ENCODE results near the gene MLYCD.

DNA sequence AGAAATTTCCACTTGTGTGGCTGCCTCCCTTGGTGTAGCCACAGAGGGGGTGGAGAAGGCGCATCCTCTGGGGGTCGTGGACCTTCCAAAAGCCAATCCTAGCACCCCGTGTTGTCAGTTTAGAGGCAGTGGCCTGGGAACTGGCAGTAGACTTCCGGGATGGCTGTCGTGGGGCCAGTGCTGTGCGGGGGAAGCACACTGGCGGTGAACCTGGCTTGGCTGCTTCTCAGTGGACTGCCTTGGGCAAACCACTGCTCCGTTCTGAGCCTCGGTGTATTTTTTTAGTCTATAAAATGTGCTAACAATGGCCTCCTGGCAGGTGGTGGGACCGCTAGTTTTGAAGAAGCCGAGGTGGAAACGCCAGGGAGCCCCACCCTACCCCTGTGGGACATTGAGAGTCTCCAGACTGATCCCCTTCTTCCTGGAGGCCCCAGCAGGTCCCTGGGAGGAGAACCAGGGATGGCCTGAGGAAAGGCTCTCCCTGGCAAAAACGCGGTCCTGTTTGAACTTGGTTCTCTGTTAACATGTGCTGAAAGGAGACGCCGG, 125.7 kb downstream of the CMIP start:
- PRO-cap, 3 experiments: no peak in any of the 3 experiments
- RAMPAGE, long total RNA, 2 experiments: no peak in any of the 2 experiments
- RRBS: no CpG with 5 or more reads among the region's 16 CpGs

DNA sequence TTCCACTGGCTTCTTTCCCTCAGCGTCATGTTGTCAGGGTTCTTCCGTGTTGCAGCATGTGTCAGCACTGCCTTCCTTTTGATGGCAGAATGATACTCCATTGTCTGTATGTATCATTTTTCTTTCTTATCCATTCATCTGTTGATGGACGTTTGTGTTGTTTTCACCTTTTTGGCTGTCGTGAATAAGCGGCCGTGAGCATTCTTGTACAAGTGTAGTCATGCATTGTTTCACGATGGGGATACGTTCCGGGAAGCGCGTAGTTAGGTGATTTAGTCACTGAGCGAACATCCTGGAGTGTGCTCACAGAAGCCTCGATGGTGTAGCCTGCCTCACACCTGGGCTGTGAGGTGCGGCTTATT, 136.4 kb downstream of the CMIP start:
- PRO-cap, 3 experiments: no peak in any of the 3 experiments
- RAMPAGE, long total RNA, 2 experiments: no peak in any of the 2 experiments
- RRBS: no CpG with 5 or more reads among the region's 14 CpGs

- PRO-cap, 3 experiments: peak in 3 of 3 experiments; most common plus-strand start chr16:81862202 (in 2)
- RAMPAGE, long total RNA, 2 experiments: no peak in any of the 2 experiments
- RRBS: no CpG with 5 or more reads among the region's 10 CpGs
These were observed 83.0 kb downstream of the PLCG2 start for GRCh38 chr16:81862099-81862470.

DNA sequence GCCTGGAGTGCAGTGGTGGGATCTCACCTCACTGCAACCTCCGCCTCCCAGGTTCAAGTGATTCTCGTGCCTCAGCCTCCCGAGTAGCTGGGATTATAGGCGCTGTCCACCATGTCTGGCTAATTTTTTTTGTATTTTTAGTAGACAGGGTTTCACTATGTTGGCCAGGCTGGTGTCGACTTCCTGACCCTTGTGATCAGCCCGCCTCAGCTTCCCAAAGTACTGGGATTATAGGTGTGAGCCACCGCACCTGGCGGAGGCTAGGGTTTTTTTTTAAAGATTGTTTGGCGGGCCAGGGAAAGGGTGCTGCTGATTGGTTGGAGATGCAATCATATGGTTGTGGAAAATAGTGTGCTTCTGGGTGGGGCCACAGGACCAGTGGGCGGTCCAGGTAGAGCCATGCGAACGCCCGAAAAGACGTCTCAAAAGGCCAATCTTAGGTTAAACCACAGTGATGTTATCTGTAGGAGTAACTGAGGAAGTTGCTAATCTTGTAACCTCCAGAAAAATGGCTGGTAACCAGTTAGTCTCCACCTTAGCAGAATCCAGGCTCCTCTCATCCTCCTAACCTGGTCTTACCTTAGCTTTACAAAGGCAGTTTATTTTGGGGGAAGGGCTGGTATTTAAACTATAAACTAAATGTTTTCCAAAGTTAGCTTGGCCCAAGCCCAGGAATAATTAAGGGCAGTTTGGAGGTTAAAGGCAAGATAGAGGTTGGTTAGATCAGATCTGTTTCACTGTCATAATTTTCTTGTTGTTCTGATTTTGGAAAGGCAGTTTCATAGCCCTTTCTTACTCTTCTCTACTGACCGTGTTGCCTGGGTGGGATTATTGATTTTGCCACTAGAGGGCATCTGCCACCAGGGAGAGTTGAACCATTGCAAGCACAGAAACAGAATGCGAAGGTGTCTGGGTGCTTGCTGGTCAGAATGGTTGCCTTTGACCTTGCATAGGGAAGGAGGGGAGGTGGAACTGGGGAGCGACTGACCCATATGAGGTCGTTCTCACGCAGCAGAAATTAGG, 110.9 kb downstream of the PLCG2 start:
- PRO-cap, 3 experiments: no peak in any of the 3 experiments
- RAMPAGE, long total RNA, 2 experiments: no peak in any of the 2 experiments
- RRBS: no CpG with 5 or more reads among the region's 19 CpGs

- PRO-cap, 3 experiments: no peak in any of the 3 experiments
- RAMPAGE, long total RNA, 2 experiments: no peak in any of the 2 experiments
- RRBS: no CpG with 5 or more reads among the region's 9 CpGs
These were observed 109.4 kb downstream of the SDR42E1 start for GRCh38 chr16:81901833-81902255.

DNA sequence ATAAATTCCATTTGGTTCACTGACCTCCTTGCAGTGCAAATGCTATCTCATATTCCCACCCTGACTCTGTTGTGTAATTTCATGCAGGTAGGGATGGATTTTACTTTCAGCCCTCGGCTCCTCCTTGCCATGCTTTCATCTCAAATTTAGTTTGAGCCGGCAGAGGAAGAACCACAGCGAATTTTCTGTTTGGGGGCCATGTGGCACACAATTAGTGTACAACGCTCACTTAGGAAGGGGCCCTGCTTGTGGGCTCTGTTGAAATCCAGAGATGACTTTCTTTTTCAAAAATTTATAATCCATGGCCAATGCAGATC, 89.7 kb downstream of the SDR42E1 start:
- PRO-cap, 3 experiments: no peak in any of the 3 experiments
- RAMPAGE, long total RNA, 2 experiments: no peak in any of the 2 experiments
- RRBS: no CpG with 5 or more reads among the region's 4 CpGs

- PRO-cap, 3 experiments: no peak in any of the 3 experiments
- RAMPAGE, long total RNA, 2 experiments: no peak in any of the 2 experiments
- RRBS: no CpG with 5 or more reads among the region's 5 CpGs
These were observed 15.6 kb downstream of the SDR42E1 start for GRCh38 chr16:81995472-81996289.

GRCh38 chr16:82088344-82088703, 53.3 kb downstream of the HSD17B2 start:
- PRO-cap, 3 experiments: no peak in any of the 3 experiments
- RAMPAGE, long total RNA, 2 experiments: no peak in any of the 2 experiments
- RRBS: no CpG with 5 or more reads among the region's 4 CpGs

DNA sequence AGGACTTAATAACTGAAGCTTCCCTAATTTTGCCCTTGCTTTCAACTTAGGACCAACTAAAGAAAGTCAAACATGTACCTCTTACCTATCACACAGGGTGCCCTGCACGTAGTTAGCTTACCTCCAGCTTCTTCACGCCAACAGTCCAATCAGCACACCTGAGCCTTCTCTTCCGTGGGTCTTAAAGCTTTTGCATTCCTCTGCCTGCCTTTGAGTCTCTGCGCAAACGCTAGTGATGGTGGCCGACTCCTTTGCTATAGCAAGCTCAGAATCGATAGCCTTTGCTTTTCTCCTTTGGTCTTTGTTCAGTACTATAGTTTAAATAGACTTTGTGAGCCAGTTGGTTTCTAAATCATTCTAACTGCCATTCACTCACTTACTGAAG, 31.3 kb downstream of the MPHOSPH6 start:
- PRO-cap, 3 experiments: no peak in any of the 3 experiments
- RAMPAGE, long total RNA, 2 experiments: no peak in any of the 2 experiments
- RRBS: no CpG with 5 or more reads among the region's 7 CpGs

GRCh38 chr16:82192678-82193172, 22.7 kb upstream of the MPHOSPH6 start:
- PRO-cap, 3 experiments: no peak in any of the 3 experiments
- RAMPAGE, long total RNA, 2 experiments: no peak in any of the 2 experiments
- RRBS: no CpG with 5 or more reads among the region's 5 CpGs

DNA sequence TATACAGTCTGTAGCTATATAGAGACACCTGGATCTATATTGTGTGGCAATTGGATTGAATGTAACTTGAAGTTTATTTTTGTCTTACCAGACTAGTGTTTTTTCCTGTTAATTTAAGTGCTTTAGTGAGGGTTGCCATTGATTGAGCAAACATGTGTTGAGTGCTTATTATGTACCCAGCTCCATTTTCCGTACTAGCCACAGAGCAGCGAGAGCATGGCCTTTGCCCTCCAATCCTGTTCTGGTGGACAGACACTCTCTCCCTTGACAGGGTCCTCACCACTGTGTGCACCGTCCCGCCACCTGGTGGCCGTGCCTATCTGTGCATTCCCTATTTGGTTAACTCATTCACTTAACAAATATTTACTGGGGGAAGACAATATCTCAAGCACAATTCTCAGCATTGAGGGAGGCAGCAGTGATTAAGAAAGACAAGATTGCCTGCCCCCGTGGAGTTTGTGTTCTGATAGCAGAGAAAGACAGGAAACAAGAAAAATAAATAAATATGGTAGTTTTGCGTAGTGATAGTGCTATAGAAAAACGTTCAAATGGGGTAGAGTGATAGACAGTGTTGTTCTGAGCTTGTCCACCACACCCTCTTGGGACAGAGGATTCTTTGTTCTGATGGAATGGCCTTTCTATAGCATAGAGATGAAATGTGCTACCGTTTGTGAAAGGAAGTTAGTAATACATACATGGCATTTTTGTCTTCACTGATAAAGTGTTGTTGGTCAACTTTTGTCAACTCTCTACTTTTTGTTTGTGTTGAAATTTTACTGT, 13.0 kb downstream of the CDH13 start:
- PRO-cap, 3 experiments: no peak in any of the 3 experiments
- RAMPAGE, long total RNA, 2 experiments: no peak in any of the 2 experiments
- RRBS: no CpG with 5 or more reads among the region's 9 CpGs

DNA sequence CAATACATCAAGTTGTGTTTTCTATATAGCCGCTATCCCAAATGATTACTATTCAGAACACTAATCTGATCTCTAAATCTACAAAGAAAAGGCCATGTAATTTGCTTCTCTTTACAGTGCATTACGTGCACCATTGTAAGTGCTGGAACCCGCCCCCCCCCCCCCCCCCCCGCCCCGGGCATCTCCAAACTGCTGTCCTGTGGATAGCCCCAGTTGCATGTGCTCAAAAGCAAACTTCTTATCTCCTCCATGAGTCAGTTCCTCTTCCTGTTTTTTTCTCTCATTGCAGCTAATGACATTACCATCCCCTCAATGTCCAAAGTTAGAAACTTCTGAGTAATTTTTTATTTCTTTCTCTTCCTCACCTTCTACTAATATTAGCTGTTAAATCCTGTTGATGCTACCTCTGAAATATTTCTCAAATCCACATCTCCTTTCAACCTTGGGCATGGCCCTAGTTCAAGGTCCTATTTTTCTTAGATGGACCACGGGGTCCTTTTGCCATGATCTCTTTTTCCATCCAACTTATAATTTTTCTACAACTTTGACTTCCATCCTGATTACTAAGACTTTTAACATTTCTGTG, 74.1 kb downstream of the CDH13 start:
- PRO-cap, 3 experiments: no peak in any of the 3 experiments
- RAMPAGE, long total RNA, 2 experiments: no peak in any of the 2 experiments
- RRBS: no CpG with 5 or more reads among the region's 6 CpGs

- PRO-cap, 3 experiments: no peak in any of the 3 experiments
- RAMPAGE, long total RNA, 2 experiments: no peak in any of the 2 experiments
- RRBS: no CpG with 5 or more reads among the region's 4 CpGs
These were observed 89.1 kb downstream of the CDH13 start for GRCh38 chr16:82715799-82716270.

GRCh38 chr16:83744330-83745165, 63.2 kb upstream of the HSBP1 start:
- PRO-cap, 3 experiments: no peak in any of the 3 experiments
- RAMPAGE, long total RNA, 2 experiments: no peak in any of the 2 experiments
- RRBS: no CpG with 5 or more reads among the region's 17 CpGs

DNA sequence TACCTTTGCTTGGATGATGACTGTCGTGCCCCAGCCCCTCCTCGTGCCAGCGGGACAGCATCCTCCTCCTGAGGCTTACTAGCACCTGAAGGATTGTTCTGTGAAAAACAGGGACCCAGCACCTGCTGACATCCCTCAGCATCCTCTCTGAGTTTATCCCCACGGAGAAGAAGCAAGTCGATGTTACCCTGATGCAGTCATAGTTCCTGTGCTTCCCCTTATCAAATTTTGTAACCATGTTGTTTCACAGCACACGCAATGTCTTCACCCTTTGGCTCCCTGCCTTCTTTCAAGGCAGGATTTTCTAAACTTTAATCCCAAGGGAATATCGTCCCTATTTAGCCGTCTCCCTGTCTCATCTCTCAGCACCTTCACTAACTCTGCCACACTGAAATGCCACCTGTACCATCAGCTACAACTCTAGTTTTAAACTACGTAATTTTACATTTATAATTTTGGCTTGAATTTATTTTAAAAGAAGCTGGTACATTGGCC, 4.9 kb upstream of the HSBP1 start:
- PRO-cap, 3 experiments: no peak in any of the 3 experiments
- RAMPAGE, long total RNA, 2 experiments: no peak in any of the 2 experiments
- RRBS: no CpG with 5 or more reads among the region's 9 CpGs

- PRO-cap, 3 experiments: peak in 3 of 3 experiments; most common plus-strand start chr16:83899149 (in 3); most common minus-strand start chr16:83898937 (in 3)
- RAMPAGE, long total RNA, 2 experiments: start-site peak on the minus strand in 1 of 2 experiments, at chr16:83898923-83899001 at its widest, 13 reads per replicate
- RRBS: under 1% methylated on average over 22 of the region's 63 CpGs
These were observed at the start of gene MLYCD for GRCh38 chr16:83898676-83899258. MLYCD (plus strand) TSS chr16:83899115.

- PRO-cap, 3 experiments: no peak in any of the 3 experiments
- RAMPAGE, long total RNA, 2 experiments: no peak in any of the 2 experiments
- RRBS: no CpG with 5 or more reads among the region's 22 CpGs
These were observed 13.0 kb downstream of the MLYCD start for GRCh38 chr16:83911785-83912421.

- PRO-cap, 3 experiments: no peak in any of the 3 experiments
- RAMPAGE, long total RNA, 2 experiments: no peak in any of the 2 experiments
- RRBS: 65% methylated on average over 1 of the region's 22 CpGs
These were observed 19.4 kb upstream of the OSGIN1 start for GRCh38 chr16:83933466-83934167.

DNA sequence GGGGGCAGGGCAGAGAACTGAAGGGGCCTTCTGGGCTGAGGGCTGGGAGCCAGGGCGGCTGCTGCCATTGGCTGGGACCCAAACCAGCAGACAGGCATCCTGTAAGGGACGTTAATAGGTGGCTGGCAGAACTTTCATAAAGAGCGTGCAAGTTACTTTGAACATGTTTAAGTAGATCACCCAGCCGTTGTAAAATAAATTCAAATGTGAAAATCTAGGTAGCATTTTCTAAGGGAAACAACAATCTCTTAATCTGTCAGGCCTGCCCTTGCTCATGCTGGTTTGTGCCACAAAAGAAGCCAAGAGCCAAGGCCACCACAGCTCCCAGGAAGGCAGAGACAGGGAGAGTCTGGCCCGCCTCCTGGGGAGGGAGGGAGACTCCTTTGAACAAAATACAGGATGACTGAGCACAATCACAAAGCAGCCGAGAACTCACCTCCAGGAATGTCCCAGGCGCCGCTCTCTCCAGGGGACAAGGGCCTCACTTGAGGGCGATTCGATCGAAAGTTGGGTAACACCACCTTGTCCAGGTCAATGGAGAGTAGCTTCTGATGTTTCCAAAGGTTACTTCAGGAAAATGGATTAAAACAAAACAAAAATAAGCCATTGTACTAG, 13.1 kb upstream of the SLC38A8 start:
- PRO-cap, 3 experiments: peak in 1 of 3 experiments; most common plus-strand start position 418 of the sequence (in 1)
- RAMPAGE, long total RNA, 2 experiments: no peak in any of the 2 experiments
- RRBS: no CpG with 5 or more reads among the region's 11 CpGs

- PRO-cap, 3 experiments: peak in 2 of 3 experiments; most common plus-strand start chr16:84086591 (in 1); most common minus-strand start chr16:84086443 (in 1)
- RAMPAGE, long total RNA, 2 experiments: no peak in any of the 2 experiments
- RRBS: no CpG with 5 or more reads among the region's 16 CpGs
These were observed 30.3 kb downstream of the MBTPS1 start for GRCh38 chr16:84086283-84086989.